Jurkat, Clone E6-1 (cell line): ENCODE results near the genes OTULIN and FBXL7.

DNA sequence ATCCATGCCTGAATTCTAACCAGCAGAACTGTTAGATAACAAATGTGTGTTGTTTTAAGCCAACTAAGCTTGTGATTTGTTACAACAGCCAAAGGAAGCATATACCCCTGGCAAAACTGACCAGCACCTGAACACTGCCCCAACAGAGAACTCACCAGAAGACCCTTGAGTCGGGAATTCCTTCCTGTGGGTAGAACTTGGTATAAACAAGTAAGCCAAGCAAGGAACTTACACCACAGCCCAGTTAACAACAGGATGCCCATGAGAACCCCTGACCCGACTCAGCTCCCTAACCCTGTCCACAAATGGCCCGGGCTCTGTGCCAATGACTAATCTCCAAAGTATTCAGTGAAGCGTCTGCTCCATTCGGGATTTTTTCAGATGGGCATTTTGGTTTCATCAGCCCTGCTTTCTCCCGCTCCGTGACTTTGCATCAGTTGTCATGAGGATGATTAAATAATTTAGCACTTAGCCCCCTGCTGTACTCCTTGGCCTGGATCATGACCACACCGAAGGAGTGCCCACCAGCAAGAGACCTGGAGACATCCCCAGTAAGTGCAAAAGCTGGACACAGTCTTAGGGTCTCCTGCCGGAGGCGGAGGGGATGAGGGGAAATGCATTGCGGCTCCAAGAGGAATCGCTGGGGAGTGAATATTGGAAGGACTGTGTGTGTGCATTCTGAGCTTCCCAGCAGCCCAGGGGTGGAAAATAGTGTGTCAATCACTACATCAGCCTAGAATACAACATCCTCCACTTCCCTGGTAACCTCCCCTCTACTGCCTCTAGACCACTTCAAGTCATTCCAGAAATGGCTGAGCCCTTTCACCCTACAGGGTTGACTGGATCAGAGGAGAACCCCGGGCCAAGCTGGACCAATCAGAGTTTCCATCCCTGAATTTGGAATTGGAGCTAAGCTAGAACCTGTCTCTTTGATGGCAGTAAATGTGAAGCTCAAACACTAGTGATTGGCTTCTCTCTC lies 41.4 kb upstream of the DNAH5 start:
- RRBS, result no CpG with 5 or more reads among the region's 13 CpGs

DNA sequence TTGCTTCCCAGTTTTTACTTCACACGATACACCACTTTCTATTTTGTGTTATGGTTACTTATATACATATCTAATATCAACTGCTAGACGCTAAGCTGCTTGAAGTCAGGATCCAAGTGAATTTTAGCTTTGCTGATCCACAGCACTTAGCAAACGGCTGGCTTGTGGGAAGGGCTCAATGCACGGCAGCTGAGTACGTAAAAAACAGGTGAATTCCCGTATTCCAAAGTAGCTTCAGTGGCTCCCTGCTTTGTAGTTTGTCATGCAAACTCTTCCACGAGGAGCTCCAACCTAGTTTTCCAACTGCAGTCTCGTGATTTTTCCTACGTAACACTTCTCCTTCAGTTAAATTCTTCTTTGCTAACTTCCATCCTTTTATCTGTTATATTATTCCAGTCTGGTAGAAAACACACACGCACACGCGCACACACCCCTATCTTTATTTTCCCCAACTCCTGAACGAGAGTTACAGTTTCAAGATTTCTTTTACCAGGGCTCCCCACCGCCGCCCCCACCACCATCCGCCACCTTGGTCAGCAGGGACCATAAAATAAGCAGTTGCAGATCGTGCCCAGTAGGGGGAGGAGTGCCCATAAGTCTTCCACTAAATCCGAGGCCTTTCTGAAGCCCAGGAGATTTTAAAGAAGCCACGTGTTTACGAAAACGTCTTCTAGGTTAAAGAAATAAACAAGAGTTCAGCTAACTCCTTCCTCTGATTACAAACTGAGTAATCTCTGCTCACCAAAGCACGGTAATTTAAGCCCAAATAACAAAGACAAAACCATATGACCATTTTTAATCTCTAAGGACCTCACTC lies 34.8 kb upstream of the TRIO start:
- RRBS, result no CpG with 5 or more reads among the region's 22 CpGs

- RRBS, result no CpG with 5 or more reads among the region's 10 CpGs
Measured at GRCh38 chr5:14147191-14147763, 4.1 kb downstream of the TRIO start.

GRCh38 chr5:14148765-14149461 lies 5.8 kb downstream of the TRIO start:
- RRBS, result no CpG with 5 or more reads among the region's 11 CpGs

DNA sequence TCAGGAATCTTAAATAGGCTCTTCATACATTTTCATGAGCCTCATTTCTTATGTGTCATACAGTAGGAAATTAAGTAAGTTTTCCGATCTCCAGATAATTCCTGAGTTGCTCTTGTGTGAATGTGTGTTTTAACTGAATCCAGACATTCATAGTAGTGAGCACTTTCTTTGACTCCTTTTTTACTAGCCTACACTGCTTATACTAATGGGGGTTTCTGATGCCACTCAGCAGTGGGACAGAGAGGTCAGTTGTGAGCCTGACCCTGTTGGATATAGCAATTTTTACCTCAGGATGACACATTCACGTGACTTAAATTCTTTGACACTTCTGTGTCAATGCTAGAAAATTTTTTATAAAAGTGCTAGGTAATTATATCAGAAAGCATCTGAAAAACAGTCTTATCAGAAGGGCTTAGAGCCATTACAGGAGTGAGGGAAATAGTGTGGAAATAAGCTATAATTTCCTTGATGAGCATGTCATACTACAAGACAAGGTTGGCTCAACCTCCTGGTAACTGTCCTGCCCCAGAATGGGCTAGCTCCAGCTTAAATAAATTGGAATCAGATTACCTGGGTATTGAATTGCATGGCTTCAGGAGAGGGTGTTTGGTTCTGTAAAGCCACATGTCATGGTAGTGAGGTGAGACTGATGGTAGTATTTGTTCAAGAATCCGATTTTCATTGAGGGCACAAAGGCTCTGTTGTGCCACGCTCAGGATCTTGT lies 20.9 kb downstream of the TRIO start:
- RRBS, result no CpG with 5 or more reads among the region's 4 CpGs

DNA sequence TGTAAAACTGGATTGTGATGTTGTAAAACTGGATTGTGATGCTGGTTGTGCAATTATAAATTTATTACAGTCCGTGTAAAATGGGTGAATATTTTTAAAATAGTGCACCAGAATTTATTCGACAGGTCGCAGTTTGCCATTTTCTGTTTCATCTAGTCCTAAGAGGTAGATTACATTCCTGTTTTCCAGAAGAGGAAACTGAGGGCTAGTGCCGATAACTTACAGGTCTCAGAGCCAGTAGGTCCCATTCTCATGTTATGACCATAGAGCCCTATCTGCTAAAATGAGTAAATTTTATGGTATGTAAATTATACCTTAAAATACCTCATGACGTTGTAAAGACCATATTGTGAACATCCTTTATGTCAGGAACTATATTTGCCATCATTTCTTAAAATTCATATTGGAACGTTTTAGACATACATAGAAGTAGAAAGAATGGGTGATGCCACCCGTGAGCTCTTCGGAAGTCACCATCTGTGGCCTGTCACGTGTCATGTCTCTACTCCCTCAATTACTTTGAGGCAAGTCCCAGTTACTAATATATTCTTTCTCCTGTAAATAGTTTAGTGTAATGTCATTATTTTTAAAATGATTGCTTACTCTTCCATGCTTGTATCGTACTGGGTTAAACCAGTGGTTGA lies 65.9 kb downstream of the TRIO start:
- RRBS, result no CpG with 5 or more reads among the region's 10 CpGs

DNA sequence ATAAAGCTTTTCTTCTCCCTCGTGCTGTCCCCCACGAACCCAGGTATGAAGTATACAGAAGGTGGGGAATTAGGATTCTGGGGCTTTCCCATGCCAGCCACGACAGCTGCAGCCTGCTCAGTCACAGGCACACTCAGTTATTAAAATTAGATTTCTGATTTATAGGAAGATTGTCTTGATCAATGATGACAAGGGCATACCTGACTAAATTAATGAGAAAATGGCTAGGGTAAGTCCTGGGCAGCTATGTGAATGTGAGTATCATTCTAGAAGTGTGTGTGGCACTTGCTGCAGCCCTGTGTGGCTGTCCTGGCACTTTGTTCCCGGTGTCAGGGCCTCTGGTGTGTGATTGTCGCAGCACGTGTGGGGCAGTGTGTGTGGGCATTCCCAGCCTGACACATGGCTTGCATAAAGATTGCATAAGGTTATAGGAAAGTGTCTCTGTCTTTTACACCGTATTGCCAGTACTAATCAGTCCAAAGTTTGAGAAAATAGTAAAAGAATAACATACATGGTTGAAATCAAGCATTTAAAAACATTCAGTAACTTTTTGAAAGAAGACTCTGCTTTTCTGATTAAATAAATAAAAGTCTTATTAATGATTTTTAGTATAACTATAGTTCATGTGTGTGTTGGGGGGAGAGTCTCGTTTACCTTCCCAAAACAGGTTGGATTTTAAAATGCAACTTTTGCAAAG lies 74.4 kb downstream of the TRIO start:
- RRBS, result no CpG with 5 or more reads among the region's 8 CpGs

- RRBS, result no CpG with 5 or more reads among the region's 12 CpGs
Measured at GRCh38 chr5:14218597-14219358, 75.6 kb downstream of the TRIO start.

DNA sequence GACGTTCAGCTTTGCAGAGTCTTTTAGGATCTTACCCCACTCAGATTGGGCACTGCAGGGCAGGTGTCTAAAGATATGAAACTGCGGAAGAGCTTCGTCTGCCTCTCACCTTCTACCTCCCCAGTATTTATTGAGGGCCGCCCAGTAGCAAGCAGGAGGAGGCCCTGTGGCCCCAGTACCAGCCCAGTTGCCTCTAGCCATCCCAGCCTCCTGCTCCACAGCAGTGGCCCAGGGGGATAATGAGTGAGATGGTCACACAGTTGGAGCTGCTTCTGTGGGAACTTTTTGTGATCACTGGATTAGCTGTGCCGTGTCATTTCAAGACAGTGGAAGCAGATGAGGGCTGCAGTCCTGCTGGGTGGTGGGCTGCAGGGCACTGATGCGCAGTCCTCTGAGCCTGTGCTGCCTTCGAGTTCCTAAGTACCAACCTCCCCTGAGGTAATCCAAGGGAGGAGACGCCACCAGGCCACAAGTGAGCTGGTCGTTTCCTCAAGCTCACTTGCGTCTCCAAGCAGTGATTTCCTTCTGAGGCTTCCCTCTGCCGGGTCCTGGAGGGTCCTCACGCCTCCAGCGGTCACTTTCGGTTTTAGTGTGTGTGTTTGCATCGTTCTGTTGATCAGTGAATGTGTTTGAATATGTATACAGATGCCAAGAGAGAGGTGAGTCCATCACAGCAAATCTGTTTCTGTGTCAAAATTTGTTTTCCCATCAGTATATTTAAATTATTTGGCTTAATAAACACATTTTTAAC lies 115.6 kb downstream of the TRIO start:
- RRBS, result no CpG with 5 or more reads among the region's 15 CpGs

- RRBS, result no CpG with 5 or more reads among the region's 15 CpGs
Measured at GRCh38 chr5:14316257-14316909, 173.2 kb downstream of the TRIO start.

DNA sequence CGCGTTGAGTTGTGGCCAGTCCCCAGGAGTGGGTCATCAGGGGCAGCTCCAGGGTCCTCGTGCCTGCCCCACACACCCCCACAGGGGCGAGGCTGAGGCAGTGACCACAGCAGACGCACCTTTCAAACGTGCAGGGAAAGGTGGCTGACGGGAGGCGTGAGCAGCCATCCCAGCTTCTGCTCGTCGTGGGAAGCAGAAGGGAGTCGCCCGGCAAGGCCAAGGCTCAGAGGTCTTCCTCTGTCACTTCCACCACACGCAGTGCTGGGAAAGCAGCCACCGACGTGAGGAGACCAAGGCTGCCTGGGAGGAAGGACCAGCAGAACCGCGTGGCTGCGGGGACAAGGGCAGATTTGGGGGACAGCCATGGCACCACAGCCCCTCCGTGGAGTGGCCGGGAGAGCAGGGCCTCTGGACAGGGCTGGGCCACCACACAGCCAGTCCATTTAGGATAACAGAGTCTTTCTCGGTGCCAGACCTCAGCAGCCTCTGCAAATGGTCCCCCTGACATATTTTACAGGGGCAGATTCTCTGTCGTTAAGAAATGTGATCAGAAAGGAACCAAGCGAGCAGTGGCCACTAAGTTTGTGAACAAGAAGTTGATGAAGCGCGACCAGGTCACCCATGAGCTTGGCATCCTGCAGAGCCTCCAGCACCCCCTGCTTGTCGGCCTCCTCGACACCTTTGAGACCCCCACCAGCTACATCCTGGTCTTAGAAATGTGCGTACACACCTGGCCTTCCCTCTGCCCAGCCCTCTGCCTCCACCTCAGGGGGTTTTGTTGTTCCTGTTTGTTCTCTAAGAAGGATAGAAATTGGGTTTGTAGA lies 77.5 kb upstream of the OTULINL start:
- RRBS, result no CpG with 5 or more reads among the region's 28 CpGs

GRCh38 chr5:14534672-14535073 lies 46.9 kb upstream of the OTULINL start:
- RRBS, result no CpG with 5 or more reads among the region's 7 CpGs

GRCh38 chr5:14560027-14560843 lies 21.4 kb upstream of the OTULINL start:
- RRBS, result no CpG with 5 or more reads among the region's 17 CpGs

DNA sequence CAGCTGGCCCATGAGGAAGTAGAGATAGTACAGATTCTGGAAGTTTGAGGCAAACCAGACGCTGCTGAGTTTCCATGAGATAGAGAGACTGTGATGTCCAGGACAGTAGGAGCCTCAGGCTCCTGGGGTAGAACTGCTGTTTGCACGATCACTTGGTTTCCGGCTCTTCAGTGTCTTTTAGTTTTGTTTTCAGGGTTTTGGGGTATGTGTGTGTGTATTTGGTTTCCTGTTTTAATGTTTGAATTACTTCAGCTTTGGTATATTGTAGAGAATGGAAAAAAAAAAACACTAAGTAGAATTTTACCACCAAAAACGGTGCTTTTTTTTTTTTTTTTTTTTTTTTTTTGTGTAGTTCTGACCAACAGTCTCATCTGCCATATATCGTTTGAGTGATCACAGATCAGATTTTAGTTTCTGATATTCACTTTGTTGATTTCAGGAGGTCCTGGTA lies 13.8 kb downstream of the OTULINL start:
- RRBS, result no CpG with 5 or more reads among the region's 5 CpGs

DNA sequence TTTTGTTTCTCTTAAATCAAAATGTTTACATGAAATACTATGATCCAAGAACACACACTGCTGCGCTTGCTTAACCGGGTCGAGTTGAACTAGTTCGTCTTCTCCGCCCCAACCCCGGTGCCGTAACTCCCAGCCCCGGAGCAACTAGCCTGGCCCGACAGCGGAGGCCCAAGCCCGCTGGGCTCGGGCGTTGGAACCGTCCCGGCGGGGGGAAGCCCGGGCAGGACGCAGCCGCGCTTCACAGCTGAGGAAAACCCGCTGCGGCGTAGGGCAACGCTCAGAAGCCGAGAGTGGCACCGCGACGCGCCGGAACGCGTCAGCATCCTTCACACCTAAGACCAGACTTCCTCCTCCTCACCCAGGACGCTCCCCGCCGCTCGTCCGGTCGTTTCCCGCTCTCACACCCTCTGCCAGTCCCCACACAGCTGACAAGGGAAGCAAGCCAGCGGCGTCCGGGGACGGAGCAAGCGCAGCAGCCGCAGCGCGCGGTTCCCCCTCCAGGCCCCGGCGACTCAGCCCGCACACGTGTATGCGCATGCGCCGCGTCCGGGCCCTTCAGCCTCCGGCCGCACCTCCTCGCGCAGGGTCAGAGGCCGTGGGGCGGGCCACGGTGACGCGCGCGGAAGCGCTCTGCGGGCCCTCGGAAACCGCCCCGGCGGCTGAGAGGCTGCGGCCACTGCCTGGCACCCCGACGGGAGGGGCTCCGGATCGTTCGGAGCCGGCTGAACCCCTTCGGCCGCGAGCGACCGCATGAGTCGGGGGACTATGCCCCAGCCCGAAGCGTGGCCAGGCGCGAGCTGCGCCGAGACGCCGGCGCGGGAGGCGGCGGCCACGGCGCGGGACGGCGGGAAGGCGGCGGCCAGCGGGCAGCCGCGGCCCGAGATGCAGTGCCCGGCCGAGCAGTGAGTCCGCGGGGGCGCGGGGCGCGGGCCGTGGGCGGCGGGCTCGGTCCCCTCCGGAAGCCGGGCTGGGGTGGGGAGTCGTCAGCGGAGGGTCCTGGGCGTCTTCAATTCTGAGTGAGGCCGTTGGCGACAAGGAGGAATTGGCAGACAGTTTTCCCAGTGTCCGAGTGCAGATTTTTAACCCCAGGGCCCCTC lies at the start of gene OTULIN:
OTULIN (plus strand) TSS at position 643 of the 1,097 bp plus-strand sequence.
- RRBS, result 2% methylated on average over 106 of the region's 130 CpGs

- RRBS, result no CpG with 5 or more reads among the region's 11 CpGs
Measured at GRCh38 chr5:14809318-14810208, 62.0 kb downstream of the ANKH start.

- RRBS, result no CpG with 5 or more reads among the region's 4 CpGs
Measured at GRCh38 chr5:14895203-14895468, 23.6 kb upstream of the ANKH start.

DNA sequence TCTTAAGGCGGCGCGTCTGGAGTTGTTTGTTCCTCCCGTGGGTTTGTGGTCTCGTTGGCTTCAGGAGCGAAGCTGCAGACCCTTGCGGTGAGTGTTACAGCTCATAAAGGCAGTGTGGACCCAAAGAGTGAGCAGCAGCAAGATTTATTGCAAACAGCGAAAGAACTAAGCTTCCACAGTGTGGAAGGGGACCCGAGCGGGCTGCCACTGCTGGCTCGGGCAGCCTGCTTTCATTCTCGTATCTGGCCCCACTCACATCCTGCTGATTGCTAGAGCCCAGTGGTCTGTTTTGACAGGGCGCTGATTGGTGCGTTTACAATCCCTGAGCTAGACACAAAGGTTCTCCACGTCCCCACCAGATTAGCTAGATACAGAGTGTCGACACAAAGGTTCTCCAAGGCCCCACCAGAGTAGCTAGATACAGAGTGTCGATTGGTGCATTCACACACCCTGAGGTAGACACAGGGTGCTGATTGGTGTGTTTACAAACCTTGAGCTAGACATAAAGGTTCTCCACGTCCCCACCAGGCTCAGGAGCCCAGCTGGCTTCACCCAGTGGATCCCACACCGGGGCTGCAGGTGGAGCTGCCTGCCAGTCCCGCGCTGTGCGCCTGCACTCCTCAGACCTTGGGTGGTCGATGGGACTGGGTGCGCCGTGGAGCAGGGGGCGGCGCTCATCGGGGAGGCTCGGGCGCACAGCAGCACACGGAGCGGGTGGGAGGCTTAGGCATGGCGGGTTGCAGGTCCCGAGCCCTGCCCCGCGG lies 121.8 kb upstream of the ANKH start:
- RRBS, result no CpG with 5 or more reads among the region's 36 CpGs

DNA sequence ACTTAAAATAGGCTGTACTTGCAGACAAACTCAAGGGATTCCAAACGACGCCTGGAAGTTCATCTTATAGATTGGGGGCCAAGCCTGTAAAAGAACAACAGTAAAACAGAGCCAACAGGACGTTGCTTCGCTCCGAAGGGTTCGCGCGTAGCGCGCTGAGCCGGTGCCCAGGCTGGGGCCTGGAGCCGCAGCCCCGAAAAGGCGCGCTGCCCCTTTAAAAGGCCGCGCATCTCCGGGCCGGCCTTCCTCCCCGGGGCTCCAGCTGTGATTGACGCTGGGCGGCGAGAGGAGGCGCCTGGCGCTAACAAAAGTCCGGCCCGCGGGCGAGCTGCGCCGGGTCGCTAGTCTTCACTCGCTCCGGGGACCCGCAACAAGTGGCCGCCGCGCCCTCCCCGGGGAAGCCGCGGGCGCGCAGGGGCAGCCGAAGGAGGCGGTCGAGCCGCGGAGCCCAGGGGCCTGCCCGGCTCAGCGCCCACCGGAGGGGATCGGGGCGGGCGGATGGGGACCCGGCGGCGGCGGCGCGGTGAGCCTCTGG lies at the start of gene FBXL7:
FBXL7 (plus strand) TSS at position 333 of the 535 bp plus-strand sequence.
- RRBS, result 48% methylated on average over 37 of the region's 60 CpGs

GRCh38 chr5:15636925-15637840 lies 137.2 kb downstream of the FBXL7 start:
- RRBS, result no CpG with 5 or more reads among the region's 2 CpGs